ENCODE measurements around a stretch of chr12.

GRCh38 chr12:12787219-12788033, 2.0 kb downstream of the APOLD1 start:
- PRO-cap, result no peak

GRCh38 chr12:12990812-12991011, 9.4 kb downstream of the HEBP1 start:
- PRO-cap, result no peak

DNA sequence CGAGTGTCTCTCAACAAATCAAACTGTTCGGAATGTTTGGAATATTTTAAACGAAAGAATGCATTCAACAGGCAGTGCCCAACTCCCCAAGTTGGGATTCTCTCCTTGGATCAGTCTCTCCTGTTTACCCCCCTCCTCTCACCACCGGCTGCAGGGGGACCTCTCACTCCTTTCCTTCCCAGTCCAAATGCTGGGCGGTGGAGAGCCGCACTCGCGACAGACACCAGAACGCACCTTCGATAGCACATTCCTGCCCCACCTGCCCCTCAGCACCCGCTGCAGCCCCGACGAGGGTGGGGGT, 424 bp downstream of the HEBP1 start:
- PRO-cap, result no peak

DNA sequence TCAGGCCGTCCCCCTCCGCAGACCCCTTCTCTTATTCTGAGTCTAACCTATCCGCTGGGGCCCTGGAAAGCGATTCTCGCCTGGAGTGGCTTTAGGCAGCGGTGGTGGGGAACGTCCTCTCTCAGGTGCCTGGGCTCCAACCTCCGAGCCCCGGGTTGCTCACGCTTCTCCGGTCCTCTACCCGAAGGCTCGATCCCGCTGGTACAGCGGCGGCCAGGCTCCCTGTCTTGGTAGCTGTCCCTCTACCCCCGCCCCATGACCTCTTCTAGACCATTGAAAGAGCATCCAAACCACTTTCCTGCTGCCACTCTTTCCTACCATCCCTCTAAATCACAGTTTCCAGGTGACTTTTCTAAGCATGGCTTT, 522 bp upstream of the HEBP1 start:
- PRO-cap, result no peak

GRCh38 chr12:13066953-13067500, 22.8 kb downstream of the FAM234B start:
- PRO-cap, result no peak

- PRO-cap, result no peak
Measured at GRCh38 chr12:13099661-13100180, 3.7 kb downstream of the GSG1 start.

DNA sequence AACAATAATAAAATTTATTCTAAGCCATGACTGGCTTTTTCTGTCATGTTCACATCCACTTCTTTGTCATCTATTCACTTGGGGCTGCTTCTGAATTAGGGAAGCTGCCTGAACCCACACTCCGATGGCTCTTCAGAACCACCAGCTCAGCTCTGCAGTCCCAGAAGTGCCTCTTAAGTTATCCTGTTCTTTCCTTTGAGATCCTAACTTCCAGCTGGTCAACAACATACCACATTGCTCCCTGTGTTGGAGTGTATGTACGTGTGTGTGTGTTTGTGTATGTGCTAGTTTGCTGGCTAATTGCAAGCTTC, 1.1 kb downstream of the GSG1 start:
- PRO-cap, result no peak

DNA sequence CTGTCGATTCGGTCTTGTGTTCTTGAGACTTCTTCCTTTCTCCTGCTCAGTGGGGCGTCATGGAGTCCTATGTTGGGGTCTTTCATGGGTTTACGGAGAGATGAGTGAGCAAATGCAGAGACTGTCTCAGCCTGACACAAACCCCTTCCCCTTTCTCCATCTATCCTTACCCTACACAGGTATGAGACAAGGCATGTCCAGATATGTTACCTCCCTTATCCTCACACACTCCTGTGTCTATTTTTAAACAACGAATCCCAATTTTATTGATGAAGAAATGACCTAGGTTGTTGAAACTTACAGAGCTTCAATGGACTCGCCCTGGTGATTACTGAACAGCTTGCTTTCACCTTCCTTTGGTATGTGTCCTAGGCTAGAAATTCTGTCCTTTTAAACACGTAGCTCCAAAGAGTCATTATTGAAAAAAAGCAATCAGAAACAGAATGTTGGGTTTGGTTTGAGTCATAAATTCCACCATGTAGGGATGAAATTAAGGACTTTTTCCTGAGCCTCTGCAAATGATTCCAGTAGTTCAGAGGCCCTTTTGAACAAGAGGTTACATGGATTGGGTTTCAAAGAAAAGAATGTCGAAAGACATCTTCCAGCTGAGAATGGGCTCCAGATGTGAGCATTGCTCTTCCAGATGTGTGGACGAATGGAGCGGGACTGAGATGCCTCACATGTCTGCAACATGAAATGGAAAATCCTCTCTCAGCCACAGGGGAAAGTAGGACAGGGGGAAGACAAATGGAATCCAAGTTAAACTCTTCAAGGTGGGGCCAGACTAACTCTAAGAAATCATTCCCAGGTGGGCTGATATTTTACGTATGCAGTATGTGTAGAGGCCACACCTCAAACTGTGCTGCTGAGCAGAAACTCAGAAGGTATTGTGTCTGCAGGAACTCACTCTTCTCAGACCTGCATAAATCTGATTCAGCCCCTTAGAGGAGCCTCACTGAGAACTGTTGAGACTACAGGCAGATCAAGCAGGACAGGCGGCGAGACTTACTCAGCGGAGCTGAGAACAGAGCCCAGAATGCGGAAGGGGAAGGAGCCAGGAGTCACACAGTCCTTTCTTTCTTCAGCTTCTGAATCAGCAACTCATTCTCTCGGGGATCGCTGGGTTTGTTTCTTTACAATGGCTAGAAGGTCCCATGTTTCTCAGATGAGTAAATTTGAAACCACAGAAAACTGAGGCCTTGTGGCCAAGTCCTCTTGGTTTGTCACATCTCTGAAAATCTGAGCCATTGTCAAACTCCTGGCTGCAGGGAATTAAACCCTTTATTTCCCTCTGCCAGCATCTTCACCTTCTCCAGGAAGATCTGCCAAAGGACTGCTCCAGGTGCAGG, 23.4 kb upstream of the EMP1 start:
- PRO-cap, result no peak

GRCh38 chr12:13199984-13200917, 3.7 kb downstream of the EMP1 start:
- PRO-cap, result no peak

DNA sequence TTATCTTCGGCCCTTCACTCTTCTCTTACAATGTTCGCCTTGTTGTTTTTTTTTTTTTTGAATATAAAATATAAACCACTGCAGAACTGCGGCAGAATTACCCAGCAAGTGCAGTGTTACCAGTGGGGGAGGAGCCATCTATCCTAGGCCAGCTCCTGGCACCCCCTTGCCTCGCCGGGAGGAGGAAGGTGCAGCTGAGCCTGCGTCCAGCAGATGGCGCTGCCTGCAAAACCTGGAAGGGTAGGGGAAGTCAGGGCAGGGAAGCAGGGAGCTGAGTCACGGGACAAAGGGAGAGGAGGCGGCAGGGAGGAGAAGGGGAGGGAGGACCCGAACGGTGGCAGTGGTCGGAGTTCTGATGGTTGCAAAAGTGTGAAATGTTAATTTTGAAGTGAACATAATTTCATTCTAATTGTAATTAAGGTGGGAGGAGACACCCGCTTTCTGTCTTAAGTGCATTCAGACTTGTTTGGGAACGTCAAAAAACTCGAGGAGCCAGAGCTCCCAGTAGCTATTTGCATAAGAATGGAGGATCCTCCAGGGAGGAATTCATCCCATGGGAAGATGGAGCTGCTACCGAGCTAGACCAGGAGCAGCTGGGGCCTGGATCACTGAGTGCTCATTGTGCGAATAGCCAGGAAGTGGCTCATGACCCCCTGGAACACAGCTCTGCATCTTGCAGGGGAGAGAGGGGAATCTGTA, 59.3 kb downstream of the EMP1 start:
- PRO-cap, result unidirectional peak, plus-strand start at position 312 of the sequence

DNA sequence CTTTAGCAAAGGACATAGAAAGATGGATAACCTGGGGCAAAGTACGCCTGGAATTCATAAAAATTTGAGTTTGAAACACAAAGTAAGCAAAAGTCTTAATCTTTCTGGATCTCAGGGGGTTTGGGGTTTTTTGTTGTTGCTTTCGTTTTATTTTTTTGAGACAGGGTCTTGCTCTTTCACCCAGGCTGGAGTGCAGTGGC, 240.1 kb downstream of the GRIN2B start:
- PRO-cap, result no peak

GRCh38 chr12:14403560-14404139, 38.2 kb downstream of the ATF7IP start:
- PRO-cap, result unidirectional peak, plus-strand start at chr12:14403958

GRCh38 chr12:14614623-14615391, 47.1 kb upstream of the PLBD1 start:
- PRO-cap, result no peak

DNA sequence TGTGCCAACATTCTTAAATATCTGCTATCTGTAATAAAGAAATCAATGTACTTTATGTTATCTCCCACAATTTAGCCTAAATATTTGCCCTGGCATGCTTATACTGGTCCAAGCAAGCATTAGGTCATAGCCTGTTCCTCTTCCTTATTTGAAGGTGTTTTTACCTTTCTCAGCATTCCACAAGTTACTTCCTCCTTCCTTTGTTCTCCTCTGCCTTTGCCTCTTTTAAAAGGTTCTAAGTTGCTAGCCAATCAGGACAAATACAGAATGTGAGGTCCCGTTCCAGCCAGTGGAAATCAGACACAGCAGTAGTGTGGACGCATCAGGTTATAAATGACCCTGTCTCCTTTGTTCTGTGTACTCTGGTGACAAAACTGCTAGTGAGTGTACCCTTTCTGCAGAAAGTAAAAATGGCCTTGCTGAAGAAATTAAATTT, 5.0 kb downstream of the H4C16 start:
- PRO-cap, result no peak

DNA sequence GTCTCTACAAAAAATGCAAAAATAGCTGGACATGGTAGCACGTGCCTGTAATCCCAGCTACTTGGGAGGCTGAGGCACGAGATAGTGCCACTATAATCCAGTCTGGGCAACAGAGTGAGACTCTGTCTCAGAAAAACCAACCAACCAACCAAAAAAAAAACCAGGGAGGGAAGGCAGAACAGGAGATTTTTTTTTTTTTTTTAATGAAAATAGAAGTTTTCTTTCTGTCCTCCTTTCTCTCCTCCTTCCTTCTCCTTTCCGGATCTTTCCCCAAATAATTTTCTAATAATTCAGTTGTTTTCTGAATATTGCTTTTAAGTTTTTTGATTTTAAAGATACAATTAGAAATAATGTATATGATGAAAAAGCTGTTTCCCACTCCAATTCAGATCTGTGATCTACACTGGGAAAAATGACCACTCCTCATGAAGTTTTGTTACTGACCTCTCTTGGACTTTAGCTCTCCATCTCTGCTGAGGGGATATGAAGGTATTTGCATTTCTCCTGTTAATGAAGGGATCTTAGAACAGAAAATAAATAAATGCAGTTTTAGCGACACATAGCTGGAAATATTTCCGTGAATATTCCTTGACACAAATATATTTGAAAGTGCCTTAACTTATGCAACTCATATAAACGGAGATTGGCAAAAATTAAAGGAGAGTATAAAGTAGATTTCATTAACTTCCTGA, 3.0 kb downstream of the MGP start:
- PRO-cap, result unidirectional peak, minus-strand start at position 251 of the sequence; unidirectional peak, minus-strand start at position 389 of the sequence

GRCh38 chr12:14896354-14896782, 10.7 kb upstream of the MGP start:
- PRO-cap, result no peak

DNA sequence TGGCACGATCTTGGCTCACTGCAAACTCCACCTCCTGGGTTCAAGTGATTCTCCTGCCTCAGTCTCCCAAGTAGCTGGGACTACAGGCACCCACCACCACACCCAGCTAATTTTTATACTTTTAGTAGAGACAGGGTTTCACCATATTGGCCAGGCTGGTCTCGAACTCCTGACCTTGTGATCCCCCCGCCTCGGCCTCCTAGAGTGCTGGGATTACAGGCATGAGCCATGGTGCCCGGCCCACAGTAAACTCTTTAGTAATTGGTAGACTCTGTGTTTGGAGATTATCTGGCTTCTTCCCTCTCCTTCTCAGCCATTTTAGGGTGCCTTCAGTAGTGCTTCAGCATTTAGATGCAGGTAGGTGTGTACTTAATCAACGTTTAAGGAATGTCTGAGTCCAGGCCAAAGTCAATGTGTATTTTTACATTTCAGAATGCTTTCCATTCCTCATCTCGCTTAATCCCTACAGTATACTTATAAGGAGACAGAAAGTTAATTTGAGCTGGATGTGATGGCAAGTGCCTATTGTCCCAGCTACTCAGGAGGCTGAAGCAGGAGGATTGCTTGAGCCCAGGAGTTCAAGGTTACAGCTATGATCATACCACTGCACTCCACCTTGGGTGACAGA, 20.4 kb upstream of the MGP start:
- PRO-cap, result no peak

- PRO-cap, result no peak
Measured at GRCh38 chr12:15430283-15430600, 107.9 kb downstream of the PTPRO start.

DNA sequence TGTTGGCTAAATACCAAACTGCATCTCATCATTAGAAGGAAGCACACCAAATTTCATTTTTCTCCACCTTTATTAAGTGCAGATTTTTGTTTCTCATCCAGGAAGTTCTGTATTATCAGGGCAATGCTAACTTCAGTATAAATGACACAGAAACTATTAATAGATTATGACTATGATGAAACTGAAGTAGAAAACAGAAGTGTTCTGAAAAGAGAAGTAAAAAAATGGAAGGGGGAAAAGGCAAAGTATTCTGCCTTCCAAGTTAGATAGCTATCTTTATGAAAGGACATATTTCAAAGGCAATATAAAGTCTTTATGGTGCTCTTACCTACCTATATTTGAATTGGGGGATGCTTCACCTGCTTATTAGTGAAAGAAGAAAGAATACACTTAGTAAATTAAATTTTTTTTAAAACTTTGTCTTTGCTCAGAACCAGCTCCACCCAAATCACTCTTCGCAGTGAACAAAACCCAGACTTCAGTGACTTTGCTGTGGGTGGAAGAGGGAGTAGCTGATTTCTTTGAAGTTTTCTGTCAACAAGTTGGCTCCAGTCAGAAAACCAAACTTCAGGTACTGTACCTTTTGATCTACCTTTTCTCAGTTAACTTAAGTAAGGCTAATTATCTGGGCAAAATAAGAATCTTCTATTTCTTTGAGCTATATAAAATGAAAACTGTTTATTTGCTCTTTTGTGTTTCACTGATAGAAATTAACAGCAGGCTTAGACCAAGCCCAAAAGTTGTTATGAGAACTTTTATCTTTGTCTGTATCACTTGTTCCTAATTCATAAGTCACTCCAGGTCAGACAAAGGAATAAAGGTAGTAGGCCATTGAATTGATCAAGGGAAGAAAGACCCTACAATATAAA, 224.1 kb downstream of the PTPRO start:
- PRO-cap, result unidirectional peak, plus-strand start at position 219 of the sequence

GRCh38 chr12:15698145-15698830, 90.9 kb downstream of the EPS8 start:
- PRO-cap, result no peak